Measurements from ENCODE around the genes CAV2, MET and CAPZA2.

GRCh38 chr7:113099895-113100924, 13.6 kb upstream of the GPR85 start:
- RRBS: no CpG with 5 or more reads among the region's 13 CpGs

GRCh38 chr7:113331308-113331799, 213.0 kb upstream of the SMIM30 start:
- RRBS: no CpG with 5 or more reads among the region's 10 CpGs

DNA sequence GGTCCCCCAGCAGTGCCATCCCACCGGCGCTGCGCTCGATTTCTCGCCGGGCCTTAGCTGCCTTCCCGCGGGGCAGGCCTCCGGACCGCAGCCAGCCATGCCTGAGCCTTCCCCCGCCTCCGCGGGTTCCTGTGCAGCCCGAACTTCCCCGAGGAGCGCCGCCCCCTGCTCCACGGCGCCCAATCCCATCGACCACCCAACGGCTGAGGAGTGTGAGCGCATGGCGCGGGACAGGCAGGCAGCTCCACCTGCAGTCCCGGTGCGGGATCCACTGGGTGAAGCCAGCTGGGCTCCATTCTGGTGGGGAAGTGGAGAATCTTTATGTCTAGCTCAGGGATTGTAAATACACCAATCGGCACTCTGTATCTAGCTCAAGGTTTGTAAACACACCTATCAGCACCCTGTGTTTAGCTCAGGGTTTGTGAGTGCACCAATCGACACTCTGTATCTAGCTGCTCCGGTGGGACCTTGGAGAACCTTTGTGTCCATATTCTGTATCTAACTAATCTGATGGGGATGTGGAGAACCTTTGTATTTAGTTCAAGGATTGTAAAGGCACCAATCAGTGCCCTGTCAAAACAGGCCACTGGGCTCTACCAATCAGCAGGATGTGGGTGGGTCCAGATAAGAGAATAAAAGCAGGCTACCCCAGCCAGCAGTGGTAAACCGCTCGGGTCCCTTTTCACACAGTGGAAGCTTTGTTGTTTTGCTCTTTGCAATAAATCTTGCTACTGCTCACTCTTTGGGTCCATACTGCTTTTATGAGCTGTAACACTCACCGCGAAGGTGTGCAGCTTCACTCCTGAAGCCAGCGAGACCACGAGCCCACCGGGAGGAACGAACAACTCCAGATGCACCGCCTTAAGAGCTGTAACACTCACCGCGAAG, 325.1 kb downstream of the PPP1R3A start:
- RRBS: no CpG with 5 or more reads among the region's 40 CpGs

DNA sequence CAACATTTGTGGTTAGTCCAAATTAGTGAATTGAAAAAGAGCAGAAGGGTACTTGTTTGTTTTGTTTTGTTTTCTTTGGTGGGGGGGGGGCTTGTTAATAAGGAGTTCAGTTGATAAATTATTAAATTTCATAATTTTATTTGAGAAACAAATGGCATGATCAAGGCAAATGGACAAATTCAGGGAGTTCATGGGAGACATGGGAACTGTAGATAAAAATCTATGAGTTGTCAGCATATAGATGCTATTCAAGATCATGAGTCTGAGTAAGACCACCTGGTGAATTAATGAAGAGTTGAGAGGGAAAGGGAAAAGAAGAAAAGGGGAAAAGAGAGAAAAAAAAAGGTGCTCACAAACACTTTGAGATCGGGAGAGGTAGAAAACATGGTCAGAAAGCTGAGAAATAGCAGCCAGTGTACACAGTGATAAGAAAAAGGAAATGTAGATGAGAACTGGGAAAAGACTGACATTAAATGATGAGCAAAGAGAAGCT, 95.0 kb downstream of the FOXP2 start:
- RRBS: no CpG with 5 or more reads among the region's 1 CpG

DNA sequence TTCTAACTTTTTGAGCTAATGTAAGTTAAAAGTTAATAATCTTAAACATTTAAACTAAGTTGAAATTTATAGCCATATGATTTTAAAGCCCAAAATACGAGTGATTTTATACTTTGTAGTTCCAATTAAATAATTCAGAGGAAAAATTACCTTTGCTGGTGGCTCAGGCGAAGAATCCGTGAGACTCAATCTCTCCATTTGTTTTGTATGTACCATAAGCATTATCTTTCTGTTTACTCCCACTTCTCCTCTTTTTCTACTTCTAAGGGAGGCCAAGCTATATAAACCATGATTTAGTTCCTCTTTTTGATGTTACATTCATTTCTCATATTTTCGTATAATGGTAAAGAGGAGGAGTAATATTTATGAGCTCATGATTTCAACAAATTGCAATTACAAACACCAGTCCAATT, 50.7 kb upstream of the TES start:
- RRBS: no CpG with 5 or more reads among the region's 4 CpGs

DNA sequence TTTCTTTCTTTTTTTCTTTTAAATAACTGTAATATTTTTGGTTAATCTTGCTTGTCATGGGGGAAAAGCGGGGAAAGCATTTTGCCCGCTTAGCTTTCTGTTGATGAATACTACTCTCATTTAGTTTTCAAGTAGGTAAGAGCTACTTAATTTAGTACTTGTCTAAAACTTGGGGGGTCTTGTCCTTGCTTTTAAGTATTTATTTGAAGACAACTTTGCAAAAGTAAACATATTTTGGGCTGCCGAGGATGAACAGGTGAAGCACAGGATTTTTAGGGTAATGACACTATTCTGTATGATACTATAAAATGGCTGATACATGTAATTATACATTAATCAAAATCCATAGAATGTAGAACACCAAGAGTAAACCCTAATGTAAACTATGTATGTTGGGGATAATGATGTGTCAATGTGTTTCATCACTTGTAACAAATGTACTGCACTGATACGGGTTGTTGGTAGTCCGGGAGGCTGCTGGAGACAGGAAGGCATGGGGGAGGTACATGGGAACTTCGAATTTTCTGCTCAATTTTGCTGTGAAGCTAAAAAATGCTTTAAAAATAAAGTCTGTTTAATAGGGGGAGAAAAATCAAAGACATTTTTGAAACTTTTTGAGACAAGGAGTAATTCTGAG, 1.8 kb downstream of the TES start:
- RRBS: no CpG with 5 or more reads among the region's 6 CpGs

GRCh38 chr7:116212646-116213292, 2.4 kb downstream of the TES start:
- RRBS: no CpG with 5 or more reads among the region's 7 CpGs

DNA sequence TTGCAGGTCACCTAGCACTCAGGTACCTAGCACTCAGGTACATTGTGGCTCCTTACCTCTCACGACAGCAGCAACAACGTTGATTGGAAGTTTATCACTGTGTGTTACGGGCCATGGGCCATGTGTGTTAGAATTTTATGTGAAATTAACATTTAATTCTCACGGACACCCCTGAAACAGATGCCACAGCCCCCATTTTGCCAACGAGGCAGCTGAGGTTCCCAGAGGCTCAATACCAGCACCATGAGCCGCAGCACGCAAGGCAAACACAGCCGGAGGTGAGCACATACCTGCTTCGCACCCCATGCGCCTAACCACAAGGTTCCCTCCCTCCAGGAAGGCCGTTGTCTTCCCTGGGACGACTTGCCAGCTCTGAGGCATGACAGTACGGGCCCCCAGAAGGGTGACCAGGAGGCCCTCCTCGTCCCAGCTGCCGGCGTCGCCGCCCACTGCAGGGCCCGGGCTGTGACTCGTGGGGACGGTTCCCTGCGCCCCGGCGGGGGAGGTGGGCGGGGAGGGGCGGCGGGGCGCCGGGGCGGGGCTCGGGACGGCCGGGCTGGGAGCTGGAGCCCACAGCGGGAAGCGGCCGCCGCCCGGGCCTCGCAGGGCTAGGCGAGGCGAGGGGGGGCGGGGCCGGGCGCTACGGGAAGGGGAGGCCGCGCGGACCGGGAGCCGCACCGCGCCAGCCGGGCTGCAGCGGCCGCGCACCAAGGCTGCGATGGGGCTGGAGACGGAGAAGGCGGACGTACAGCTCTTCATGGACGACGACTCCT, at the start of gene CAV2:
TSS of gene CAV2 (plus strand) at position 675 of the 773 bp plus-strand sequence.
- RRBS: 2% methylated on average over 21 of the region's 62 CpGs

GRCh38 chr7:116503748-116504240, 4.3 kb downstream of the CAV2 start:
- RRBS: no CpG with 5 or more reads among the region's 4 CpGs

DNA sequence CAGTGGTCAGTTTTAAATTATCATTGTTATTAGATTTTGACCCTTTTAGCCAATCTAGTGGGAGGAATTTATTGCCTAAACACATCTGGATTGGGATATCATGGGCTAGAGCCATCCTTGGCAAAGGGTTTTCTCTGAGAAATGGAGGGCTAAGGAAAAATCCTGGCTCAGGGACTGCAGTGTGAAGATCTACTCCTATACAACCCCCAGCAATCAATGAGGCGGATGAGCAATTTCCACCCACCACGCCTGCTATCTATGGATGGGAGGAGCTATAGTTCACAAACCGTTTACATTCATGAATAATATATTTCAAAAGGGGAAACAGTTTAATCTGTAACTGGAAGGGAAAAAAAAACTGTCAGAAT, 2.7 kb downstream of the CAV1 start:
- RRBS: no CpG with 5 or more reads among the region's 3 CpGs

- RRBS: no CpG with 5 or more reads among the region's 9 CpGs
Observed at GRCh38 chr7:116592253-116592869, 67.5 kb downstream of the CAV1 start.

GRCh38 chr7:116626765-116627309, 45.2 kb upstream of the MET start:
- RRBS: 67% methylated on average over 2 of the region's 9 CpGs

DNA sequence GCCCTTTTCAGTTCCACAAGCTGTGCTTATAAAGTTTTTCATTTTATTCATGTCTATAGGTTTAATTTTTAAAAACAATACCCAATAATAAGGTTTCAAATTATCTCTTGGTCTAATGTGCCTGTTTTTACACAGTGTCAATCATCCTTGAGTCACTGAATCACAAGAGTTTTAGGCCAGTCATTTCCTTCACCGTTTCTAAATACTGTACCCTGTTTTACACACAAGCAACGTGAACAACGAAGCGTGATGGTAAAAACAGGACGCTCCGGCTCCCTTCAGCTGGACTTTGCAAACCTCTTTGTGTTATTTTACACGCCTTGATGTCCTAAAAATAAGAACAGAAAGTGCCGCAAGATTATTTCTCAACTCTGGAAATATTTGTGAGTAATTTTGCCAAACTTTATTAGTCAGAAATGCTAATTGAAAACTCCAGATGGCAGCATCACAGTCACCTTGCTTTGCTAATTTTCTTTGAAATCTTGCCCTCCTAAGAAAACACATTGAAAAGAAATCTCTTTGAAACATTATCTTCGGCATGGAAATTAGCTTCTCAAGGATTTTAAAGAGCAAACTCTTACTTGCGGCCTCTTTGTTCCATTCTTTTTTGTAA, 38.5 kb upstream of the MET start:
- RRBS: no CpG with 5 or more reads among the region's 10 CpGs

DNA sequence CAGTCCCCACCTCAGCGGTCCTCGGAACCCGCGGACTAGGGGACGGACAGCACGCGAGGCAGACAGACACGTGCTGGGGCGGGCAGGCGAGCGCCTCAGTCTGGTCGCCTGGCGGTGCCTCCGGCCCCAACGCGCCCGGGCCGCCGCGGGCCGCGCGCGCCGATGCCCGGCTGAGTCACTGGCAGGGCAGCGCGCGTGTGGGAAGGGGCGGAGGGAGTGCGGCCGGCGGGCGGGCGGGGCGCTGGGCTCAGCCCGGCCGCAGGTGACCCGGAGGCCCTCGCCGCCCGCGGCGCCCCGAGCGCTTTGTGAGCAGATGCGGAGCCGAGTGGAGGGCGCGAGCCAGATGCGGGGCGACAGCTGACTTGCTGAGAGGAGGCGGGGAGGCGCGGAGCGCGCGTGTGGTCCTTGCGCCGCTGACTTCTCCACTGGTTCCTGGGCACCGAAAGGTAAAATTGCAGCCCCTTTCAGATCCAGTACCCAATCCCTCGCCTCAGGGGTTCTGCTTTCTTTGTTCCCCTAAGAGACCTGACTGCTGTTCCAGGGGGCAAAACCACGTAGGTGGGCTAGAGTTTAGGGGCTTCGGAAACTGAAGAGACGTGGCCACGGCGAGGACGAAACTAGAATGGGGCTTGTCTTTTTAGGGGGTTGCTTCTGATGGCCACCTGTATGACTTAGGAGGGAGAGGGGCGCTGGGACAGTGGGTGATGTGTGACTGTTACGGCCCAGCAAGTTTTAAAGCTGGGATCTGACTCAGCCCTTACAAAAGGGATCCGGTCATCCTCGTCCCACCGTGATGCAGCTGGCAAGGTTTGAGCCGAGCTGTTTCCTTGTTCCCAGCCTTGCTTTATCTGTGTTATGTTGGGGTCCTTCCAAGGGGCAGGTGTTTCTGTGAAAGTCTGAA, at the start of gene MET:
TSS of gene MET (plus strand) at position 65 of the 901 bp plus-strand sequence.
- RRBS: 1% methylated on average over 7 of the region's 74 CpGs

DNA sequence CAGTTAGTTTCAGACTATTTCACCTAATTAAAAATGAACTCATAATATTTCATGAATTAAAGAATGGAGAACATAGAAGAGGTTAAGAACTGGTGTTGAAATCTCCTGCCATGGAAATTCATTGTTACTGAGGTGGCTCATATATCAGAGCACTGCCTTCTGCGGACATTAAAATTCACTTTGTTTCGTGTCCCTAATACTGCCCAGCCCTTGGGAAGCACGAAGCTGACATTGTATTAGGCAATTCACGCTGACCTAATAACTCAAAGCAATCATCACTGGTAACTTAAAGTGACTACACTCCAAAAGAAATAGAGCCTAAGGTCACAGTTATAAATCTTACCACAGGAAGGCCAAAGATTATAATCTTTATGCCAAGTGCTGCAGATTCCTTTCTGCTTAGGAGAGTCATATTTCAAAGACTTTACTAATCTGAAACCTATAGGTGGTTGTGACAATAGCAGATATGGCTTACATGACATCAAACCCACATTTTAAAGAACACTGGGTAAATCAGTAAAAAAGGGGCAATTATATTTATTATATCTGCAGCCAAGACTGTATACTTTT, 52.1 kb upstream of the CAPZA2 start:
- RRBS: no CpG with 5 or more reads among the region's 4 CpGs

DNA sequence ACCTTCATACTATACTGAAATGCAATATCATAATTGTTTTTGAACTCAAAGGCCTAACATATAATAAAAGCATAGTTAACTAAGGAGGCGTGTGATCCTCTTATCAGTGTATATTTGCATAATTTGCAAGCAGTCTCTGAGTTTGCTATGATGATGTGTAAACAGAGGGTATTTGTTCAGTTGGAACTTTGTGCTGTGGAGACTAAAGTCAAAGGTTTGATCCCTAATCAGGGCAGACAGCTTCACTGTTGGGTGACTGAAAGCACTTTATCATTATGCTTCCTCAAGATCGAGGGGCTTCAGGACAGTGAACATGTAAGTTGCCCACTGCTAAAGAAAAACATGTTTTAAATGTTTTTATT, 51.6 kb upstream of the CAPZA2 start:
- RRBS: no CpG with 5 or more reads among the region's 2 CpGs

- RRBS: 2% methylated on average over 11 of the region's 52 CpGs
Observed at GRCh38 chr7:116862187-116862698, at the start of gene CAPZA2. CAPZA2 (plus strand) TSS chr7:116862587.

GRCh38 chr7:116877349-116877928, 15.1 kb downstream of the CAPZA2 start:
- RRBS: no CpG with 5 or more reads among the region's 3 CpGs

DNA sequence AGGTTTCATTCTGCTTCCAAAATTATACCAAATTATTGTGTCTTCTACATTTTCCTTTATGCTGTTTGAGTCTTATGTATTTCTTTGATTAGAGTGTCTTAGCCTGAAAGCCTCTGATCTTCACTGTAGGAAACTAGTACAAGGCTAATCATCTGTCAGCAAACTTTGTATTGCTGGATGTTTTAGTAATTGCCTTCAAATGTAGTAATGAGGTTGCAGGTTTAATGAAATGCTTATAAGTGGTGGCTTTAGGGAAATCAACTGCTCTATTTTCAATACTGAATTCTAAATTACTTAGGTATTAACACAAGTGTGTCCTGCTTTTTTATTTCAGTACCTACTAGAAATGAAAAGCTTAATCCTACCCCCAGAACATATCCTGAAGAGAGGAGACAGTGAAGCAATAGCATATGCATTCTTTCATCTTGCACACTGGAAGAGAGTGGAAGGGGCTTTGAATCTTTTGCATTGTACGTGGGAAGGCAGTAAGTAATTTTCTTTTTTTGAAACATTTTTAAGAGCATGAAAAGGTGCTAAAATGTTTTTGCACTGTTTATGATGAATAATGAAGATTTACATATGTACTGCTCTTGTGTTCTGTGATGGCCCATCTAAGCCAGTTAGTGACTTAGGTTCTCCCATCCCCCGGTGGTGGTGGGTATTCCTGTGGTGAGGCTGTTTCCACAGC, 113.3 kb downstream of the WNT2 start:
- RRBS: no CpG with 5 or more reads among the region's 2 CpGs